AG04449 (cell line): ENCODE data around the gene EGR2.

- RRBS, result no CpG with 5 or more reads among the region's 12 CpGs
Measured at GRCh38 chr10:60572290-60573231, 182.9 kb upstream of the ANK3 start.

DNA sequence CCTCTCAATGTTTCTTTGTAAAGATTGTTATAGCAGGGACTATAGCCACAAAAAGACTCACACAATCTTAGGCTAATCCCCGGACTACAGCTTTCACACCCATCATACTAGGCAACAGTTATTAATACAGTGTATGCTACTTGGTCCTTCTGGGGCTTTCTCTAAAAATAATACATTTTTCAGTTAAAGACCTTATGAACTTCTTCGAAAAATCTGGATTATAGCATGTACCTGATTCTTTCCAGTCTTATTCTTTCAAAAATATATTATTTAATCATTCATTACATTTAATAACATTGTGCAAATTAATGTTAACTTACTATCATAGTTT lies 184.1 kb upstream of the CDK1 start:
- RRBS, result no CpG with 5 or more reads among the region's 2 CpGs

DNA sequence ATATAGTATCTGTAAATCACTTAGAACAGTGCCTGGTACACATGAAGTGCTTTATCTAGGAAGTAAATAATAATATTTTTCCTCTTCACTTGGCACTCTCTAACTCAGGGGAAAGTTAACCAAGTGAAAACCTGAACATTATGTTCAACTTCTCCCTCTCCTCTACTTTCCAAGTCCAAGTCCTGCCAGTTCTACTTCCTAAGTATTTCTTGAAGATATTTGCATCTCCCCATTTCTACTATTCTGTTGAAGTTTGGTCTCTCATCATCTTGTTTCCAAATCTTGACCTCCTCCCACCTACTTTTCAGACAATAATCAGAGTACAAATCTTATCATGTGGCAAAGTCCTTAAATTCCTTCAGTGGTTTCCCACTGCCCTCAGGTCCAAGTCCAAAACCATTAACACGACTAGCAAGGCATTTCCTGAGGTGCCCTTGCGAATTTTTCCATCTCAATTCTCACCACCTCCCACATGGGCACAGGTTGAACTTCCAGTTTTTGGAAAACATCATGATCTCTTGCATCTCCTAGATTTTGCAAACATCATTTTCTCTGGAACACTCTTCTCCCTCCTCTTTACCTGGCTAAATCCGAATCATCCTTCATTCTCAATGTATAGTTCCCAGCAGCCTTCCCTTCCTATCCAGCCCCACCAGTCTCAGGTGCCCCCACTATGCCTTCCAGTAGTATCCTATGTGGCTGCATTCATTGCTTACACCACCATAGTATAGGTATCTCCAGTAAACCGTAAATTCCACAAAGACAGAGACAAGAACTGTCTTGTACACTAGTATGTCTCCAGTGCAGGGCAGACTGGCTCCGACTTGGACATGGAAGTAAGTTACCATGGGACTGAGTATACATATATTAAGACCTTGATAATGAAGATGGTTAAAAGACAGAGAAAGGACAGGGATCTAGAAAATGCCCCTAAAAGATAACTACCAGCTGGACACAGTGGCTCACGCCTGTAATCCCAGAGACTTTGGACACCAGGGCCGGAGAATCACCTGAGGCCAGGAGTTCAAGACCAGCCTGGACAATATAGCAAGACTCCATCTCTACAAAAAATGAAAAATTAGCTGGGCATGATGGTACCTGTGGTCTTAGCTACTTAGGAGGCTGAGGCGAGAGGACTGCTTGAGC lies 97.0 kb upstream of the CDK1 start:
- RRBS, result no CpG with 5 or more reads among the region's 8 CpGs

DNA sequence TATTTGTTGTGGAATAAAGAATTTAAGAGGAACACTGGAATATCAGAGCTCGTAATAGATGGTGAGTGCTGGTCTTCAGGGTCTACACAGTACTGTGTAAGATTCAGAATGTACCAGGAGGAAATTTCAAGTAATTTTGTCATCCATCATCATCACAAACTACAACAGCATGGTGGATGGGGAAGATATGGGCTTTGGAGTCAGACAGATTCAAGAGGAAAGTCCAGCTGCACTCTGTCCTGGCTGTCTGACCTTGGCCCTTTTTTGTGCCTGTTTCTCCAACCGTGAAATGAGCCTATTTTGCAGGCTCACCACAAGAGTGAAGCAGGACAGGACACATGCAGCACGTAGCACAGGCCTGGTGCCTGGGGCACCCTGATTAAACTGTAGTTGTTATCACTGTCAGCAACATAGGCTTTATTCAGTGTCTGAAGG lies 37.6 kb downstream of the RHOBTB1 start:
- RRBS, result no CpG with 5 or more reads among the region's 3 CpGs

DNA sequence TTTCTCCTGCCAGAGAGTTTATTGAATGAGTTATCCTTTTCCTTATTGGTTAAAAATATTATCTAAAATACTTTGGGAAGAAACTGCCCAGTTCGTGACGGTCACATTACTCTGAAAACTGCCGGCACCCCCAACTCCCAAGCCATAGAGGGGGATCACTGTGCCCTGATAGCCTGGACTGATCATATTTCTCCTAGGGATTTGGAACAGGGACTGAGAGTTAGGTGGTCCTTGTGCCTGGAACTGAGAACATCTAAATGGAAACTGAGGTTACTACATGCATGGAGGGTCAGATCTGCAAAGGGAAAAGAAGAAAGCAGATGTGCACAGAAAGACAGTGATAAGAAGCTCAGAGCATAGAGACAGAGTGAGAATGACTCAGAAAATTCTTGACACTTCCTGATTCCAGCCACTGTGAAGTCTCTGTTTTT lies 241.9 kb downstream of the TMEM26 start:
- RRBS, result no CpG with 5 or more reads among the region's 3 CpGs

DNA sequence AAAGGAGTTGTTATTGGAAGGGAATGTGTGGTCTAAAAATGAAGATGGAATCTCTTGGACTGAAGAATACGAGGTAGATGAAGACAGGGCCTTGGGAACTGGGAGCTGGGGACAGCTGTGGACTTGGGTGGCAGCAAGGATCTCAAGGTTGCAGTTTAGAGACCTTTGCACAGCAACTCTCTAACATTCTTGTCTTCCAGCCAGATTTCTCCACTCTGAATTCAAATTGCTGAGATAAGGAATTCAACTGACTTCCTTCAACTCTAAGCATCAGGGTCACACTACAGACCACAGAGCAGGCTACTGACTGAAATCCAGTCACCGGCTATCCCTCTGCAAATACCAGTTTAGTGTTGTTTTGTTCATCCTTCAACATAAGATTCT lies 3.2 kb upstream of the TMEM26 start:
- RRBS, result no CpG with 5 or more reads among the region's 2 CpGs

DNA sequence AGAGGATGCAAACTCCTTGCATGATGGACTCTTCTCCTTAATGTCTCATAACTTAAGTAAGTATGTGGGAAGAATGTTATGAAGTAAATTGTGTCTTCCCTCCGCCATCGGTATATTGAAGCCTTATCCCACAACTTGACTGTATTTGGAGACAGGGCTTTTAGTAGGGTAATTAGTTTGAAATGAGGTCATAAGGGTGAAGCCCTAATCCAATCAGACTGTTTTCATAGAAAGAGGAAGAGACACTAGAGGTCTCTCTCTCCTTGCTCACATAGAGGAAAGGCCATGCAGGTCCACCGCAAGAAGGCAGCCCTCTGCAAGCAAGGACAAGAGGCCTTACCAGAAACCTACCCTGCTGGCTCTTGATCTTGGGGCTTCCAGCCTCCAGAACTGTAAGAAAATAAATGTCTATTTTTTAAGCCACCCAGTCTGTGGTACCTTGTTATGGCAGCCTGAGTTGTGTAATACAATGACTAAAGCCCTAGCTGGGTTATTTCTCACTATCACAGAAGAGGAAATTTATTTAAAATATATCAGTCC lies 12.7 kb upstream of the TMEM26 start:
- RRBS, result no CpG with 5 or more reads among the region's 3 CpGs

GRCh38 chr10:62049809-62050250 lies 148.3 kb downstream of the ARID5B start:
- RRBS, result no CpG with 5 or more reads among the region's 1 CpG

DNA sequence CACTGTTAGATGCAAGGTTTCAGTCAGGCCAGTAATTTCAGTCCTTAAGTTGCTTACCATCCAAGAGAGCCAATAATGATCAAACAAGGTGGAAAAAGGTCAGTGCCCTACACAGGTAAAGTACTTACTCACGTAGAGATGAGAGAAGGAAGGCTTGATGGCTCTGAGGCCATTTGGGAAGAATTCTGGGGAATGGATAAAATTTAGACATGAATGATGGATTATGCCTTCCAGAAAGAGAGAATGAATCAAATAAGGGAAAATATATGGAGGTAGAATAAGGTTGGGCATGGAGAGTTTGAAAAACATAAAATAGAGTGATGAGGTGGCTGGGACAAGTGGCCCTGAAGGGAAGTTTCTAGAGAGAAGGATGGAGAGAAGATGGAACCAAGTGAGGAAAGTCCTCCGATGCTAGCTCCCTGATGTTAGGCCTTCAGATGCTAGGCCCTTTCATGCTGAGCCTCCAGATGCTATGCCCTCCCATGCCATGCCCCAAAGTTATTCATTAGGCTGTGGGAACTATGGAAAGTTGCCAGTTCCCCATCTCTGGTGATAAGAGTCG lies 159.7 kb downstream of the ARID5B start:
- RRBS, result no CpG with 5 or more reads among the region's 3 CpGs

DNA sequence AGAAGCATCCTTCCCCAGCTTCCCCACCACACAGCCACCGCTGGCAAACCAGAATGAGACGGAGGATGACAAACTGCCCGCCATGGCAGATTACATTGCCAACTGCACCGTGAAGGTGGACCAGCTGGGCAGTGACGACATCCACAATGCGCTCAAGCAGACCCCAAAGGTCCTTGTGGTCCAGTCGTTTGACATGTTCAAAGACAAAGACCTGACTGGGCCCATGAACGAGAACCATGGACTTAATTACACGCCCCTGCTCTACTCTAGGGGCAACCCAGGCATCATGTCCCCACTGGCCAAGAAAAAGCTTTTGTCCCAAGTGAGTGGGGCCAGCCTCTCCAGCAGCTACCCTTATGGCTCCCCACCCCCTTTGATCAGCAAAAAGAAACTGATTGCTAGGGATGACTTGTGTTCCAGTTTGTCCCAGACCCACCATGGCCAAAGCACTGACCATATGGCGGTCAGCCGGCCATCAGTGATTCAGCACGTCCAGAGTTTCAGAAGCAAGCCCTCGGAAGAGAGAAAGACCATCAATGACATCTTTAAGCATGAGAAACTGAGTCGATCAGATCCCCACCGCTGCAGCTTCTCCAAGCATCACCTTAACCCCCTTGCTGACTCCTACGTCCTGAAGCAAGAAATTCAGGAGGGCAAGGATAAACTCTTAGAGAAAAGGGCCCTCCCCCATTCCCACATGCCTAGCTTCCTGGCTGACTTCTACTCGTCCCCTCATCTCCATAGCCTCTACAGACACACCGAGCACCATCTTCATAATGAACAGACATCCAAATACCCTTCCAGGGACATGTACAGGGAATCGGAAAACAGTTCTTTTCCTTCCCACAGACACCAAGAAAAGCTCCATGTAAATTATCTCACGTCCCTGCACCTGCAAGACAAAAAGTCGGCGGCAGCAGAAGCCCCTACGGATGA lies 177.1 kb downstream of the RTKN2 start:
- RRBS, result no CpG with 5 or more reads among the region's 23 CpGs

DNA sequence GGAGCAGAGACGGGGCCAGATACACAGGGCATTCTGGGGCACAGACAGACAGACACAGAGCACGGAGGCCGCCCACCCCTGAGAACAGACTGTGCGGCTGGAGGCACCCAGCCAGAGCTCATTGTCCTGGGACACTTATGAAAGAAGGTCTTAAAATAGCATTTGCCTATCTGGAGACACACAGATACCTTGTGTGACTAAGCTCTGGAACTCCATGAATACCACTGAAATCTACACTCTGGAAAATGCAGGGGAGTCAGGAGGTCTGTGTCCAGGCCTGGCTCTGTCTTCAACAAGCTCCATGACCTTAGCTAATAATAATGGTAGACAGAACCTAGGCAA lies 41.3 kb upstream of the ADO start:
- RRBS, result no CpG with 5 or more reads among the region's 4 CpGs

DNA sequence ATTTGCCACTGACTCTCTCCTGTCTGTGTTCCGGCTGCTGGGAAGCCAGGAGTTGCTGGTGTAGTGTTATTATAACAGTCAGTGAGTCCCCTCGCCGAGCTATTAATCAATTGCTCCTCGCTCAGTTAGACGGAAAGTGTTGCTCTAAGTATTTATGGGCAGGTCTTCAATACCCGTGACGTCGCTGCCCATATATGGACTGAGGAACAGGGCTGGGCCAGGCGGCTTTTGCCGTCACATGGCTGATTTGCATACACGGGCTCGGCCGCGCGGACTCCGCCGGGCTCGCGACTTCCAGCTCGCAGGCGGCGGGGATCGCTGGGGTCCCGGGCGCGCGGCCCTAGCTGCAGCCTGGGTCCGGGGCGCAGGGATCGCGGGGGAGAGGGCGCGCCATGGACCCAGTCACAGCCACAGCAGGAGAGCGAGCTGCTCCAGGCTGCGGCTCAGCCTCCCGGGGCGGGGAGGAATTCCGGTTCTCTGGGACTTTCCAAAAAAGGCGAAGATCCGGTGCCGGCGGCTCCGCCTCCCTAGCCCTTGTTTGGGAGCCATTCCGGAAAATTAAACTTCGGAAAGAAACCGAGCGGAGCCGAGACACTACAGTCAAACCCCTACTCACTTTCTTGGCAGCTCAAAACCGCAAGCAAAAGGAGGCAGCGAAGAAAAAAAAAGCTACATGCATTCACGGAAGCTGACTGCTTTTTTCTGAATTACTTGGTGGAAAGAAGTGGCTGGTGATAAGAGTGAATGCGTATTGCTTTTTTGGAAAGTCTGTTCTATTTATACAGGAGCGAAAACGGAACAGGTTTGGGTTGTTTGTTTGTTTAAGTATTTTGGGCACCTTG lies at the start of gene EGR2:
Gene EGR2 (minus strand): TSS at position 127 of the 842 bp plus-strand sequence.
- RRBS, result 2% methylated on average over 19 of the region's 54 CpGs

GRCh38 chr10:63331208-63332113 lies 134.3 kb downstream of the JMJD1C start:
- RRBS, result no CpG with 5 or more reads among the region's 11 CpGs

DNA sequence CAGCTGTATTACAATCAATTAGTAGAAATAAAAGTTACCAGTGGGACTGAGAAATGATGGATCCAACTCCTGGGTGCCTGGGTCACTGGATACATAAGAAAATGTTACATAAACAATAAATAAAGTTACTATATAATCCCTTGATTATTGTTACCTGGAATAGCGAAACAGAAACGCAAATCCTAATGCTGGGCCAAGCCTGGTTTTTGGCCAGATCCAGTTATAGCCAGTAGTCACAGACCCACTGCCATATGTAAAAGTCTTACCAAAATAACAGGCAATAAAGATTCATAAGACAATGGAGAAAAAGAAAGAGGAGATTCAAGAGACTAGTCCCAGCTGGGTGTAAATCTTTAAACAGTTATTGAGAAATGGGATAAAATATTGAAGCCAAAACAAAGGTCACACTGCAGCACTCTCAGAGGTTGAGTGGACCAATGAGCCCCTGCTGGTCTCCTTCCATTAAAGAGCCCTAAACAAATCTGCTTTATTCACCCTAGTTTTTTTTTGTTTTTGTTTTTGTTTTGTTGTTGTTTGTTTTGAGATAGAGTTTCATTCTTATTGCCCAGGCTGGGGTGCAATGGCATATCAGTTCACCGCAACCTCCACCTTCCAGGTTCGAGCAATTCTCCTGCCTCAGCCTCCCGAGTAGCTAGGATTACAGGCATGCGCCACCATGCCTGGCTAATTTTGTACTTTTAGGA lies 98.9 kb downstream of the JMJD1C start:
- RRBS, result no CpG with 5 or more reads among the region's 6 CpGs

GRCh38 chr10:63438217-63439329 lies 27.2 kb downstream of the JMJD1C start:
- RRBS, result no CpG with 5 or more reads among the region's 8 CpGs

GRCh38 chr10:63486565-63487158 lies 20.9 kb upstream of the JMJD1C start:
- RRBS, result no CpG with 5 or more reads among the region's 2 CpGs

- RRBS, result no CpG with 5 or more reads among the region's 6 CpGs
Measured at GRCh38 chr10:63593536-63594041, 72.4 kb downstream of the REEP3 start.

- RRBS, result no CpG with 5 or more reads among the region's 6 CpGs
Measured at GRCh38 chr10:63637785-63638478, 116.7 kb downstream of the REEP3 start.

DNA sequence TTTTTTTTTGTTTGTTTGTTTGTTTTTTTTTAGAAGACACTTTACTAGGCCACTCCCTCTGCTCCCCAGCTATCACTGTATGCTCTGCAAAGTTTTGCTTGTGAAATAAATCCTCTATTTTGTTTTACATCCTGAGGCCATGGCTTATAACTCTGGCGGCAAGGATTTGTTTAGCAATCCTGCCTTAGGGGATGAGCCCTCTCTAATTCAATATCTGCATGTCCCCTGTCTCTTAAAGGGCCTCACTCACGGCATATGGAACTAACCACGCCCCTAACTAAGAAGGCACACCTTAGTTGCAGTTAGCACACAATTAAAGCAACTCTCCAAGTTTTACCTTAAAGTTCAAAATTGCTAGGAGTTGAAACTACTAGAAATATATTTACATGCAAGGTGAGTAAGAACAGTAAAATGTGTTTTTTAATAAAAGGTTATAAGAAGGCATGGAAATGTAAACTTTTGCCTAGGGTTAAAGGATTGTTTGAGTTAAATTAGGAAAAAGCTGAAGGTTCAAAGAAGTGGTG lies 1354.6 kb upstream of the LRRTM3 start:
- RRBS, result no CpG with 5 or more reads among the region's 3 CpGs